Thoracic aorta endothelial cell (primary cell): ENCODE measurements around the genes HOXA7 and HOXA13.

DNA sequence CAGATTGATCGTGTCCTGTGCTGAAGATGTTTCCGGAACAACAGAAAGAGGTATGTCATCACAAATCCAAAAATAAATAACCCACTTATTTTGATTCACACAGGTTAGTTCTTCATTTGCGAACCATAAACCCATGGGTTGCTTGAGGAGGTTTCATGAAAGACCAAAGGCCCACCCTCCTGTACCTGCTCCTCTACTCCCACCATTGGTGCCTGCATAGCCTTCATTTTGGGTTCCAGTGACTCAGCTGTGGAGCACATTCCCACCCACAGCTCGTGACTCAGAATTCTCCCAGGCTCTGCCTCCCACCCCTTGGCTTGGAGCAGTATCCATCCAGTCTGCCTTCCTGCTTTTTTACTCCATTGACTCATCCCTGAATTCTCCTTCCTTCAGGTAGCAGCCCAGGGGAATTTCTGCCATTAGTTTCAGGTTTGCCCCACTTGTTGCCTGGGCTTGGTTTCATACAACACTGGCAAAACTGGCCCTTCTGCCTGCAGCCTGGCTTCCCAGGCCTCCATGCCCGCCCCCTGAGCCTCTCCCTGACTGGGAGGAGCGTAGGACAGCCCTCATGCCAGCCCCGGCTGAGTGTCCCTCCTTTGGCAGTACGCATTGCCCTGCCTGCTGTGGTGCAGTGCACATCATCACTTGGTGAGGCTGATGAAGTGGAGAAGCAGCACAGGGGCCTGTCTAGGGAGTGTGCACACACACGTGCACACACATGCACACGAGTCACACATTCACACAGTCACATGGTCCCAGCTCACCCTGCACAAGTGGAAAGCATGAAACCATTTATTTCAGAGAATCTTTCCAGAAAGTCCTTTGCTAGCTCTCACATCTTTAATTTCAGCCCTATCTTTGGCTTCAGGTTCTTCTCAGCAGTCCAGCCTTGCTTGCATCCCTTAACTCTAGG, 55.0 kb downstream of the SNX10 start:
- CAGE, long polyA plus RNA = no peak

- CAGE, long polyA plus RNA = no peak
Observed at GRCh38 chr7:26498210-26498569, 206.5 kb downstream of the SNX10 start.

DNA sequence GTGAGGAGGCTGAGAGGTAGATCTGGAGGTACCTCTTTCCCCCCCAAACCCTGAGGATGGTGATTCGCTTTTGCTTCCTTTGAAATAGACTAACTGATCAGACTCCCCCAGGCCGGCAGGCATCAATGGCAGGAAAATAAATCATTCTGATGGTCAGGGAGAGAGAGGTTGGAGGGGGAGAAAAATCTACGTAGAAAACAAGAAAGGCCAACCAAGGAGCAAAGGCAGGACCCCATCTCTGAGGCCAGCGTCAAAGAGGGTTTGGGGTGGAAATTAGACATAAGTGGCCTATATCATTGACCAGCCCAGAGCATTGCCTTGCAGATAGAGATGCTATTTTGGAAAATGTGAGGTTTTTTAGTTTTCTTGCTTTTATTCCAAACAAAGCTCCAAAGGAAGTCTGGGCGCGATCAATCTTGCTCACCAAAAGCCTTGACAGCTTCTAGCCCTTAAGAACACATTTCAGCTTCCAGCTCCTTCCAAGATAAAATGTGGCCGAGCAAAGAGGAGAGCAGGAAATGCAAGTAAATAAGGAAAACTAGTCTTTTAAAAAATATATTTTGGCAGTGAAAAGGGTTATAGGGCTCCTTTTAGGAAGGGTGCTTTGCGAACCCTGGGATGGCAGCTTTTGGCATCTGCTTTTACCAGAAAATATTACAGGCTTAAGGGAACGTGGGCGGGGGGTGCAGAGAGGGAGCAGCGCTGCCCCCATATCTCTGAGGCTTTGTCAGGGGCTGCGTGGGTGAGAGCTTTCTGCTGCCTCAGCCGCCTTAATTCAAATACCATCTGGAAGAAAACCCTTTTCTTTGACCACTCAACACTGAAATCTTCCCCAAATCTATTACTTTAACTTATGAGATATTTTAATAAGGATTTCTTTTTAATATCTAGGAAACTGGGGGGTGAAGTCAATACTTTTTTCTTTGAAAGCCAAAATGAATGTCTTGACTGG, 2.1 kb upstream of the HOXA2 start:
- CAGE, long polyA plus RNA = no peak

DNA sequence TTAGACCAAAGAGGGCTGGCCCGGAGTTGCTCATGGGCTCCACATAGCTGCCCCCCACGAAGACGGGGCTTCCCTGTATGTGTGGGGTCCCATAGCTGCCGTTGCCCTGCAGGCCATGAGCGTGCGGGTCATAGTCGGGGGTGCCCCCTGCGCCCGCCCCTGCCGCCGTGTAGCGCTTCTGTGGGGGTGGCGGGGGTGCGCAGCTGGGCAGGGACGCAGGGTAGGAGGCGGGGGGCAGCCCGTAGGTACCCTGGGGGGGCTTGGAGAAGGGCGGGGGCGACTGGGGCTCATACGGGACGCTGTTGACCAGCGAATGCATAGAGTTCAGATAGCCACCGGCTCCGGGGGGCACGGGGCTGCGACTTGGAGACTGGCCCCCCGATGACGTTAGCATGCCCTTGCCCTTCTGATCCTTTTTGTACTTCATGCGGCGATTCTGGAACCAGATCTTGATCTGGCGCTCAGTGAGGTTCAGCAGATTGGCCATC, 5.7 kb upstream of the HOXA2 start:
- CAGE, long polyA plus RNA = no peak

DNA sequence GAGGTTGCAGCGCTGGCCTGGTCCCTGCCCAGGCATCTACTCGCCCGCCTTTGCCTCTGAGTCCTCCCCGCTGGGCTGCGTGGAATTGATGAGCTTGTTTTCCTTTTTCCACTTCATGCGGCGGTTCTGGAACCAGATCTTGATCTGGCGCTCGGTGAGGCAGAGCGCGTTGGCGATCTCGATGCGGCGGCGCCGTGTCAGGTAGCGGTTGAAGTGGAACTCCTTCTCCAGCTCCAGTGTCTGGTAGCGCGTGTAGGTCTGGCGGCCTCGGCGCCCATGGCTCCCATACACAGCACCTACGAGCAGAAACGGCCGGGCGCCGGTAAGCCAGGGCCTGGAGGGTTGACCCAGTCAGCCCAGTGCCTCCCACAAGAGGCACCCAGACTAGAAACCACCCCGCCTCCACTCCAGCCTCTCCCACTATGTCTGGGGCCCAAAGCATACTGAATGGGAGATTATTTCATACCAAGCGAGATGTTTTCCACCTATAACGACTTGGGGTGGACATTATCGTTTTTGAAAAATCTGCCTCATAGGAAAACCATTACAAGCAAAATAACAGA, 1.9 kb downstream of the HOXA6 start:
- CAGE, long polyA plus RNA = no peak

- CAGE, long polyA plus RNA = no peak
Observed at GRCh38 chr7:27155811-27156984, at the start of gene HOXA7. TSS of gene HOXA7 (minus strand) at chr7:27156675.

GRCh38 chr7:27187787-27188142, 2.7 kb upstream of the HOXA11 start:
- CAGE, long polyA plus RNA = no peak

DNA sequence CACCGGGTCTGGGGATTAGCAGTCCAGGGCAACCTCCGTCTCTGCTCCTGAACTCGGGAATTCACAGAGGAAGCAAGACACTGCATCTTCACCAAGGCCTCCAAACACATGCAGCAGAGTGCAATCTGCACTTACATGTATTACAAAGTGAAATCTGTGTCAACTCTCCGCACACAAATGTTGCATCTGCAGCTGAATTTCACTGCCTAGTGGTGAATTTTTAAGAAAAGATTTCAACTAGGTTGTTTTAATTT, 6.0 kb downstream of the HOXA13 start:
- CAGE, long polyA plus RNA = no peak

- CAGE, long polyA plus RNA = no peak
Observed at GRCh38 chr7:27200011-27200748, at the start of gene HOXA13. TSS of gene HOXA13 (minus strand) at chr7:27200091.

- CAGE, long polyA plus RNA = no peak
Observed at GRCh38 chr7:27277562-27277917, 34.9 kb downstream of the EVX1 start.

DNA sequence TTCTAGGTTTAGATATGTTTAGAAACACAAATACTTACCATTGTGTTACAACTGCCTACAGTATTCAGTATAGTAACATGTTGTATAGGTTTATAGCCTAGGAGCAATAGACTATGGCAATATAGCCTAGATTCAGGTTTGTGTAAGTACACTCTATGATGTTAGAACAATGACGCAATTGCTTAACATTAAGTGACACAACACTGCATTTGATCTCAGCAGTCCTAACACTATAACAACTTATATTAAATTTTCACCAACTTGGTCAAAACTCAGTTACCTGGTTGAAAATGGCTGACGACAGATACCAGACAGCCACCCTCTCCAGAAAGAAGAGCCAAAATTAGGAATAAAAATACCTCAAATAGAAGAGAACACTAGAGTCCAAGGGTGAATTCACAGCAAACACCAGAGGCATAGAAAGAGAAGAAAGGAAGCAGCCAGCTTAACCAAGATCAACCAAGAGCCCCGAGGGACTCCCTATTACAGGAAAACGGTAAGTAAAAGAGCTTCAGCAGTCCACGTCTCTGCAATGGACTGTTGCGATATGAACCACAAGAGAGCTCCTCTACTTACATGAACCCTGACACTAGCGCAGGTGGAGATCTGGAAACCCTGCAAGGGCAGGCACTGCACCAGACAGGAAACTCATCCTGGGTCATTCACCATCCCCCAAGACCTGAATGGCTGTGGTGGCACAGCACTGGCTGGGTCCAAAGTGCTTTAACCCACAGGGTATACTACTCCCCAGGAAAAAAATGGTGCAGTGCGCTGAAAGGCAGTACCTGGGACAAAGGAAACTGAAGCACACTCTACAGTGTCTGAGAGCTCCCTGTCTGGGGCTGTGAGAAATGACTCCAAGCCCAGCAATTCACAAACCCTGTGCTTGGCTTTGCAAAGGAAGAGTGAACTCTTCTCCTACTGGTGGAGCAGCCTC, 45.2 kb downstream of the HIBADH start:
- CAGE, long polyA plus RNA = no peak

- CAGE, long polyA plus RNA = no peak
Observed at GRCh38 chr7:27944666-27945179, 204.8 kb downstream of the TAX1BP1 start.

- CAGE, long polyA plus RNA = no peak
Observed at GRCh38 chr7:28069888-28070638, 110.5 kb downstream of the JAZF1 start.

DNA sequence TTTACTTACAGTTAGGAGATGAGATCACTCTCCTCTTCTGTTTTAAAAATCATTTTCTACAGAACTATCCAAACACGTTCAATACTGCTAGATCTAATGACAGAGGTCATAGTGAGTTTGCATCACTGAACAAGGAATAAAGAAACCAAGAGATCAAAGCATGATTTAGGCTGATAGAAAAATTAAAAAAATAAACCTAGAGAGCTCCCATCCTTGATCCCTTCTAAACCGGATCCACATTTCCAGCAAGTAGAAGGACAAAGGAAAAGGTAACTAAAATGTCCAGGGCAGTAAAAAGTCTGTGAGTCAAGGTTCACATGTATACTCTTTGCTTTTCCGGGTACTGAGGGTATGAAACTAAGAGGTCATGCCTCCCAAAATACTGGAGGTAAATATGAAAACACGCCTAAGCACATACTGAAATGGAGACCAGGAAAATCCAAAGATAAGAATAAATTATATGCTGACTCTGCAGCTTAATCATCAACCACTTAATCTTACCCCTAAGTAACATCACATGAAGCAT, 35.6 kb downstream of the JAZF1 start:
- CAGE, long polyA plus RNA = no peak

GRCh38 chr7:28153625-28154169, 26.9 kb downstream of the JAZF1 start:
- CAGE, long polyA plus RNA = no peak

GRCh38 chr7:28327197-28327582, 85.1 kb upstream of the CREB5 start:
- CAGE, long polyA plus RNA = no peak

- CAGE, long polyA plus RNA = no peak
Observed at GRCh38 chr7:28619234-28619683, 206.9 kb downstream of the CREB5 start.

DNA sequence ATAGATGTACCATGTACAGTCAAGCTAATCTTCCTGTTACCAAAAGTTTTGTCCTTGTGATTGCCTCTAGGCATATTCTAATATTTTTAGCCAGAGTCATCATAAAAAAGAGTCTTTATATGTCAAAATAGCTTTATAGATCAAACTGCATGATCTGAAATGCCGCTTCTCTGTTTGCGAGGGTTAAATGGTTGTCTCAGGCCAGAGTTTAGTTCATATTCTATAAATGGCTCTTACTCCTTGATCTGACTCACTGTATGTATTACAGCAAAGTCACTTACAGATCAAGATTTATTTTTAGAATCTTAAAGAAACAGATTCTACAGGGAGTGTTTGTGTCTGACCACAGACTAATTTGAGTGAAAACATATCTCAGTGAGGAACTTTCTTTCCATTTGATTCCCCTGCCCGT, 211.0 kb downstream of the CREB5 start:
- CAGE, long polyA plus RNA = no peak

DNA sequence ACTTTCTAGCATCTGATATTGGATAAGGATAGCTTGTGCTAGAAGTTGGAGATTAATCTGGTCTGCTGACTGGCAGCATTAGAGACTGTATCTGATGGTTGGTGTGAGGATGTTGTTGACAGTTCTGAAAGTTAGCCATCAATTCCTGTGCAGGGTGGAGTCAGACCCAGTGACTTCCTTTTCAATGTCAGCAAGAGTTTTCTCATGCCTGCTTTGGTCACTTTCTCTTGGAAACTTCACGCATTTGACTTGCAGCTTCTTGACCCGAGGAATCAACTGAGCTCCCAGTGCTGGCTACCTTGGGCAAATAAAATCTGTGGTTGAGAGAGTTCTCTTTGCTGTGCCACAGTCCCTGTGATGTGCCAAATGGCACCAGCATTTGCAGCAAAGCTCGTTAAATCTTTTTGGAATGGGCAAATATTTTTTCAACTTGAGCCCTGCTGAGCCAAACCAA, 233.0 kb downstream of the TRIL start:
- CAGE, long polyA plus RNA = no peak

GRCh38 chr7:28956078-28957028, 1.8 kb downstream of the TRIL start:
- CAGE, long polyA plus RNA = no peak